Placental pericyte (primary cell): ENCODE measurements around the gene SPCS3.

- CAGE, long polyA plus RNA: no peak
These were observed at the start of gene SPCS3 for GRCh38 chr4:176319795-176320879. Gene SPCS3 (plus strand): TSS chr4:176319966.

- CAGE, long polyA plus RNA: no peak
These were observed 11.2 kb downstream of the SPCS3 start for GRCh38 chr4:176330923-176331459.

- CAGE, long polyA plus RNA: no peak
These were observed 13.5 kb downstream of the SPCS3 start for GRCh38 chr4:176333170-176333728.

DNA sequence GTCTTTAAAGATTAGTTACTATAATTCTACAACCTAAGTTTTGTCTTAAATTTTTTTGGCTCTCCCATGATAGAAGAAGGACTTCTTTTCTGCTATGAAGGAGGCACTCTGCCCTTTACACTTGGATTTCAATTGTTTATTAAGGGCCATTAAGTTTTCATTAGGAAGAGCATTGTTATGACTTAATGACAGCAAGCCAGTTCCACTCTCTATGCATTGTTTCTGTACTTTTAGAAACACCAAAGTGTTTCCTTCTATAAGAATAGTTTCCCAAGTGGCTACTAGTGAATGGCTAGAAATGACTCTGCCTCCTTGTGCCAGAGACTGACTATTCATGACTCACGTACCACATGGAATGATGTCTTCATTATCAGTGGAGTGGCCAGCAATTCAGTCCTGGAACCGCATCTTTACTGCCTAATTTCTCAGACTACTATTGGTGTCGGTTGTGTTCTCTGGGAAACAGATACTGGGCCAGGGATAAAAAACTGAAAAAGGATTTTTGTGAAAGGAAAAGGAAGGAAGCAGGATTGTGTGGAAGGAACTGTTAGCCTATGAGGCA lies 218.4 kb downstream of the SPCS3 start:
- CAGE, long polyA plus RNA: no peak

DNA sequence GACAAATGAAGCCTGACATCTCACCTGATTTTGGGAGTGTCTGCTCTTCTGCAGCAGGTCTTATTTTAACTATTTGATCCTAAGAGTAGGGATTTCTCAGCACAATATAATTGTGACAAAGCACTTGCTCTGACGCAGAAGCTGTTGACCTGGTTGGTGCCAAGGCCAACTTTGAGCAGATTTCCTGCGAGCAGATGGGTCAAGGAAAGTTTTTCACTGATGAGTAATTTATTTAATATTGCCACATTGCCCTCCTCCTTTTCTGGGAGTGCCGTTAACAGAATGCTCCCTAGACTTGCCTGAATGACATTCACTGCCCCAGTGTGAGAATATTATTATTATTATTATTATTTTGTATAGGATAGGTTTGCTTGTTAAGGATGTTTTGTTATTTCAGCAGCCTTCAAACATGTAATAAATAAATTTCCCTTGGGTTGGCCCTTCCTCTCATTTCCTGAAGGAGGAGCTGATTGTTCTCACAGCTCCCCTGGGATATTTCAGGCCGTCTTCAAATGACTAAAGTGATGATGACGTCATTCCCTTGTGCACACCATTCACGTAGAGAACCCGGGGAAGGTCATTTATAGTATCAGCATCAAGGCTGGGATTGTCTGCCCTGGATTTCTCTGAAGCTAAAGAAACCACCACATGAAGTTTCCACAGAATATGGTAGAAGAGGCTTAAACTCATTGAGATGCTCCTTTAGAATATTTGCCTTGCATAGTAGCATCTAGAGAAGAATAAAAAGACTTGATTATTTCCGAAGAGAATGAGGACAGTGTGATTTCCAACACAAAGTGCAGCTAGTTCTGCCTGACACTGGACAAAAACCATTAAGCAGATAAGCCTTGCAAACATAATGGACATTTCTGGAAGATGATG lies 156.8 kb downstream of the VEGFC start:
- CAGE, long polyA plus RNA: no peak

DNA sequence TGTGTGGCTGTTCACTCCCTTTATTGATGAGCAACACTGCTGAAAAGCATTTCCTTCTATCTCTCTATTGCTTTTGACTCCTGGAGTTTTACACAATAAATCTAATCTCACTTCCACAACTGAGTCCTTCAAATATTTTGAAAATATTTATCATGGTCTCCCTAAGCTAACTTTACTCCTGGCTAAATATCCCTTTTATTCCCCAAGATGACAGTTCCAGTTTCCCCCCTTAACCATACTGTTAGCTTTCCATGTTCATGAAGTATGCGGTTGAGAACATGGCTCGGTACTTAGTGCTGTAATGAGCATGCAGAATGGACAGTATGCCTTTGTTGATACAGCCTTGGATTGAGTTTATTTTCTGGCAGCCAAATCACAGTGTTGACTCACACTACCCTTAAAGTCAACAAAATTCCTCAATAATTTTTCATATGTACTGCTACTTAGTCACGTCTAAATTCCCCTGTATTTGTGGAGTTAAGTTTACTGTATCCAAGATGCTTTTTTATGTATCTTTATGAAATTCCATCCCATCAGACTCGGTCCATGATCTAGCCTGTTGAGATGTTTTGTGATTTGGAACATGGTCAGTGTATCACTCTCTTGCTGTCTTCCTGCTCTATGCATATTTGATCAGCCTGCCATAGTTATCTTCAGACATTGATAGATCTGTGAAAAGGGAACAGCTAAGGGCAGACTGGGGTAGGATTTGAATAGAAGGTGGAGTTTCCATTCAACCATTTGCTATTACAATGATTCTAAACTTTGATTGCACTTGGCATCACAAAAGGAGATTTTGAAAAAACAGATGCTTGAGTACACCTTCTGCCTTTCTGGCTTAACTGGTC lies 1.5 kb upstream of the VEGFC start:
- CAGE, long polyA plus RNA: no peak

DNA sequence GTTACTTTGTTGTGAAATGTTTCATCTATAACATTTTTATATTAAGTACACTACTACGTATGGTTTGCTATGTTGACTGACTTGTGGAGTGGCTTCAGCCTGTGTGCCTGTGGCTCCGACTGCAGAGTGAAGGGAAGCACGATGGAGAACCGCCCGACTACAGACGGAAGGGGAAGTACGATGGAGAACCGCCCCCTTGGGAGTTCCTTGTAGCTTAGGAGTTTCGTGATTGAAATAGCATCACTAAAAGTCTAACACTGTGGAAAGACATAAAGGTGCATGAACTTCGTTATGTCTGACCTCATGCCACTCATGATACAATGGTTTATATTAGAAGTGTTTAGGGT lies 595.6 kb upstream of the AGA start:
- CAGE, long polyA plus RNA: no peak

DNA sequence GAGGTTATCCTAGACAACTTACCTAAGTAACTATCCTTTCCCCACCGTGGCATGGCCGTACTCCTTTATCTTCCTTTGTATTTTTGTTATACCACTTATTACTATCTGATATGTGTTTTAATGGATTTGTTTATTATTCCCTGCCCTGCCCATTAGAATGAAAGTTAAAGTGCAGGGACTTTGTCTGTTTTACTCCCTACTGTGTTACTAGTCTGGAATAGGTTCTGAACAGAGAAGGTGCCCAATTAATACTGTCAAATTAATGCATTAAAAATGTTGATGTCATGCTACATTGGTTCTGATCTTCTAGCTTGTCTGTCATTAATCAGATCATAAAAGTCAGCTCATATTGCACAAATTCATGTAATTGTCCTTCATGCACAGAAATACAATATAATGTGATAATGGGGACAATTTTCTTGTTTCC lies 1839.8 kb upstream of the TENM3 start:
- CAGE, long polyA plus RNA: no peak

DNA sequence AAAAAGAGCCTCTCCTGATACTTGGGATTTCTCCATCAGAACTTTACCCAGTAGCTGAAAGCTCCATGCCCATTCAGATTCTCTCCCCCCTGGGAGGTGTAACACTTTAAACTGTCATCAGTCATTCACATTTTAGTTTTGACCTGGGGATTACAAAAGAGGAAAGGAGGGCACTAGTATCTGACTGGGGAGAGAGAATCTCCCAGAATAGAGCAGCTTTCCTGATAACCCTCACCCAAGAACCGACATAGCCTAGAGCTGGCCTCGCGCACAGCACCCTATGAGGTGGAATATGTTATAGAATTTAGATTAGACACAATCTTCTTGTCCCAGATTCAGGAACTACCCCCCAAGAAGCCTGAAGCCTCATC lies 950.2 kb upstream of the TENM3 start:
- CAGE, long polyA plus RNA: no peak

- CAGE, long polyA plus RNA: no peak
These were observed 98.5 kb upstream of the TENM3 start for GRCh38 chr4:182144626-182145090.

GRCh38 chr4:182555831-182556563 lies 312.8 kb downstream of the TENM3 start:
- CAGE, long polyA plus RNA: no peak

GRCh38 chr4:182918714-182919302 lies 1.6 kb upstream of the DCTD start:
- CAGE, long polyA plus RNA: no peak

DNA sequence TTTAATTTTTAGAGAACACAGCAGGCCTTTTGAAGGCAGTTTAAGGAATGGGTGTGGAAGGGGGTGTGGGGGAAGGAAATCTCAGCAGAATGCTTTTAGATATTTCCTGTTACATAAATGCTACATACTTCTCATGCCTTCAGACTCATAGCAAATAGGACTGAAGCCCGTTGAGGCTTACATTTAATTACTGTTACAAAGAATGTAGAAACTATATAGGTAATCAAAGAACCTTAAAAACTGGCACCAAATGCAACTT lies 66.4 kb downstream of the WWC2 start:
- CAGE, long polyA plus RNA: no peak

GRCh38 chr4:183171726-183172012 lies 72.6 kb downstream of the WWC2 start:
- CAGE, long polyA plus RNA: no peak

DNA sequence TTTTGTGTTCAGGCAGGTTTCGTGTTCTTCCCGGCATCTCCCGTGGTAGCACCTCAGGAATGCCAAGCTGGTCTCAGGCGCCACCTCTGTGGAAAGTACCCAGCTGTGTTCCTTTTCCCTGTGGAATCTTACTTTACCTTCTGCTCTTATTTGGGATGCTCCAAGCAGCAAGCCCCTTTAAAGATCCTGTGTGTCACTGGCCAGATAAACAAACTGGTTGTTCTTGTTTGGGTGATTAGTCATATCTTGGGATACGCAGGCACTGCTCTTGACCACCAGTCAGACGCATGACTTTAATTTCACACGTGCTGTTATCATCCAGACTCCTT lies 79.0 kb downstream of the CLDN22 start:
- CAGE, long polyA plus RNA: no peak

GRCh38 chr4:183348893-183349758 lies 26.9 kb upstream of the CLDN24 start:
- CAGE, long polyA plus RNA: no peak

DNA sequence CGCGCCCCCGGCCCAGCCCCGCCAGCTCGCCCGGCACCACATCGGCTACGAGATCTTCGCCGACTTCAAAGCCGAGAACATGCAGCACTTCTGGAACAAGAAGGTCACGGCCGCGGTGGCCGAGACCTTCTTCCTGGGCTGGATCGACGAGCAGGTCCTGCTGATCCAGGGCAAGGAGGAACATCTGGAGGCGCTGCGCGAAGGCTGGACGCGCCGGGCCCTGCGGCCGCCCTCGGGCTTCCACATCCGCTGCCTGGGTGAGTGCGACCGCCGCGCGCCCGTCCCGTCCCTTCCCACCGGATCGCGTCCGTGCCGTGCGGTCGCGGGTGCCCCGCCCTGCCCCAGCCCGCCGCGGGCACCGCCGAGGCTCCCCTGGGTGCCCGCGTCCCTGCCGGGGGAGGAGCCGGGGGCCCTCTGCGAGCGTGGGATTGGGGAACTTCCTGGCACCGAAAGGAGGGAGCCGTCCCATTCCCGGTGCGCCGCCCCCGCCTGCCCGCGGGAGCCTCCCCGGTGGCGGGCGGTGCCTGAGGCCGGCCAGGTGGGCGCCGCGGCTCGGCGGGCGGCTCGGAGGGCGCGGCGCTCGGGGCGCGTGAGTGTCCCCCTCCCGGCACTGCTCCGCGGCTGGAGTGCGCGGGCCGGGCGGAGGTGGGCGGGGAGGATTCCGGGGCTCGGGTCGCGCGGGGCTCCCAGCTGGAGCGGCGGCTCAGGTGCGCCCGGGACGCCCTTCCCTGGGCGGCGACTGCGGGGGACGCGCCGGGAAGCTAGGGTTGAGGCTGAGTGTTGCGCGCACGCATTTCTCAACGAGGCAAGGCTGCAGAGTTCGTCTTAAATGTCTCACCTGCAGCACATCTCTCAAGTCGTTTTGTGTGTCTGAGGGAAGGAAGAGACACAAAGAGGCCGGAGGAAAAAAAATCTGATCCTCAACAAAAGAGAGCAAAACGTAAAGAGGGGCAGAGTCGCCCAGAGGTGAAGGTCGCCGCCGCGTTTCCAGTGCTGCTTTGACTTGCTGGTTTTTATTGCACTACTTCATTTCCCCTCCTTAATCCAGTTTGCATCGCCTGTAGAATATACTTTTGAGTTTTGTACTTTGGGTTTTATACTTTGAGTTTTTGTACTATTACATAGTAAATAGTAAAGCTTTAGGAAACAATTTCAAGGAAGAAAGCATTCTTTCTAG lies 106.9 kb upstream of the STOX2 start:
- CAGE, long polyA plus RNA: no peak

- CAGE, long polyA plus RNA: no peak
These were observed 97.0 kb upstream of the STOX2 start for GRCh38 chr4:183807903-183808681.

- CAGE, long polyA plus RNA: no peak
These were observed 51.9 kb upstream of the STOX2 start for GRCh38 chr4:183853283-183853548.

DNA sequence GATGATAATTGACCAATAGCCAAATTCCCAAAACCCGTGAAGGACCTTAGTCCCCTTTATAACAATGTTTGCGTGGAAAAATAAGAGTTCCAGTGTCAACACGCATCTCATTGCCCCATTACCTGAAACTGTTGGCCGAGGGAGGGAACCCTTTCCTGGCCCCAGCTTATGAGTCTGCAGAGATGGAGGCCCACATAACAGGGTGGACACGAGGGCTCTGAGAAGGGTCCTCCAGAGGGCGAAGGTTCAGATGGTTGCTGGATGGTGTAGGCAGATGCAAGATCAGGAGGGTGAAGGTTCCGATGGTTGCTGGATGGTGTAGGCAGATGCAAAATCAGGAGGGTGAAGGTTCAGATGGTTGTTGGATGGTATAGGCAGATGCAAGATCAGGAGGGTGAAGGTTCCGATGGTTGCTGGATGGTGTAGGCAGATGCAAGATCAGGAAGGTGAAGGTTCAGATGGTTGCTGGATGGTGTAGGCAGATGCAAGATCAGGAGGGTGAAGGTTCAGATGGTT lies 19.3 kb upstream of the STOX2 start:
- CAGE, long polyA plus RNA: no peak